CD14-positive monocyte (primary cell): ENCODE measurements around a stretch of chr3.

DNA sequence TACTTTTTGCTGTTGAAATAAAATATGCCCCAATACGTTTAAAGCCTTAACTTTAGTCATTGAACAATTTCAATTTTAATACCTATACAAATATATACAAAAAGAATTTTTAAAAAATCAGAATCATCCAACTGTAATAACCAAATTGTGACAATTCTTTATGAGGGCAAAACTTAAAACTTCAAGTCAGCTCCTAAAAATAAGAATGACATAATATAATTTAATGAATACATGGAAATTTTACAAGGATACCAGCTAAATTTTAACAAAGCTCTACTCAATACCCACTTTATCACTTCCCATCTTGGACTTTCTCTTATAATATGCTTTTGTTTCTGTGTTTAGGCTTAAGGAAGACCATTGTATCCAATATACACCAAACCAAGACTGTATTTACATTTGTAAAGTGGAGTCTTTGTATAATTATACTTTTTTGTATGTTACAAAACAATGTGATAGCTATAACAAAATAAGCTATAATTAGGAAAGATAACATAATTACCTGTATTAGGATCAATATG, 16.9 kb downstream of the ATP13A3 start:
- CAGE, long polyA plus RNA = no peak

GRCh38 chr3:194488388-194488643, 1.5 kb upstream of the ATP13A3 start:
- CAGE, long polyA plus RNA = no peak

- CAGE, long polyA plus RNA = no peak
These were observed 55.2 kb downstream of the TMEM44 start for GRCh38 chr3:194577867-194578495.

DNA sequence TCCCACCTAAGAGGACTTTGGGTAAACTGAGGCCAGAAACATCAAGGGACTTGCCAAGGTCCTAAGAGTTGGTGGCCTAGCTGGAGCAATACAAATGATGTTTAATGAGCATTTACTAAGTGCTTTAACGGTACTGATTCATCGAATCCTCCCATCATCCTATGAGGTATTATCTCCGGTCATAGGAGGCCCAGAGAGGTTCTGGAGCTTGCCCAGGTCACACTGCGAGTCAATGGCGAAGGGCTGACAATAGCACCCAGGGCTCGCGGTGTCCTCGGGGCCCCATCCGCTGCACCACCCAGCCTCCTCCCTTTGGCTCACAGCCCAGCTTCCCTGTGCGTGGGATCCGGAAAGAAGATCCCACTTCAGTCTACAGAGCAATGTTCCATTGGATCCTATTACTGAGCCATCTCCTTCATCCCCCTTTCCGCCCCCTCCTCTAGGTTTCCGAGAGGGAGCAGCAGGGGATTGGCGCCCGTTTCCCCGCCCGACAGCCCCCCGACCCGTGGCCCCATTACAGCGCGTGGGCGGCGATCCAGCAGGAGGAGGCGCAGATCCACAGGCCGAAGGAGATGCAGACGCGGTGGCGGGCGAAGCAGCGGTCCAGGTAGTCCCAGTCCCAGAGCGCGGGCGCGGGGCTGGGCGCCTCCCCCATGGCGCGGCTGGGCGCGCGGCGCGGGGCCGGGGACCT, 513 bp downstream of the TMEM44 start:
- CAGE, long polyA plus RNA = no peak

DNA sequence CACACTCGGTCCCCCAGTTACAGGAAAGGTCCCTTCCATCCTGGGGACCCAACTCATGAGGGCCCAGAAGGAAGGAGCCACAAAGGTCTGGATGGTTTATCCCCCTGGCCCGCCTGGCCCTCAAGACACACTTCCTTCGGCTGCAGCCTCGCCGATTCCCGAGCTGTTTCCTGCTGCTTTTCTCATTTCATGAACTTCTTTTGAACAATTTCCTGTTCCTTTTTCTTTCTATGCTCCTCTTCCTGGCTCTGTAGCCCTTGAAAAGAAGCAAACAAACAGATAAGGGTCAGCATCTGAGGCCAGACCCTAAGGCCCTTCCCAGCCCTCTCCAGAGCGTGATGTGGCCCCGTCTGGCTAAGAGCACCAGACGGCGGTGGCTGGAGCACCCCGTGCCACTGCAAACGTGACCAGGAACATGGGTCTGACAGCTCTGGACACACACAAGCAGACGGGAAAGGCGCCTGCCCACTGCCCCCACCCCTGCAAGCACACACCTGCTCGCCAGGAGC, 90.6 kb downstream of the XXYLT1 start:
- CAGE, long polyA plus RNA = no peak

GRCh38 chr3:195307228-195307581, 36.2 kb upstream of the XXYLT1 start:
- CAGE, long polyA plus RNA = no peak

GRCh38 chr3:195450713-195451026, 7.8 kb upstream of the ACAP2 start:
- CAGE, long polyA plus RNA = no peak

GRCh38 chr3:195540393-195540856, 2.7 kb downstream of the PPP1R2 start:
- CAGE, long polyA plus RNA = no peak

GRCh38 chr3:195691888-195692924, 28.6 kb upstream of the MUC20 start:
- CAGE, long polyA plus RNA = no peak

DNA sequence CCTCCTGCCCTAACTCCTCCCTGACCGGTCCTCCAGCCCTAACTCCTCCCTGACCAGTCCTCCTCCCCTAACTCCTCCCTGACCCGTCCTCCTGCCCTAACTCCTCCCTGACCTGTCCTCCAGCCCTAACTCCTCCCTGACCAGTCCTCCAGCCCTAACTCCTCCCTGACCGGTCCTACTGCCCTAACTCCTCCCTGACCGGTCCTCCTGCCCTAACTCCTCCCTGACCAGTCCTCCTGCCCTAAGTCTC, 7.6 kb upstream of the MUC20 start:
- CAGE, long polyA plus RNA = no peak

DNA sequence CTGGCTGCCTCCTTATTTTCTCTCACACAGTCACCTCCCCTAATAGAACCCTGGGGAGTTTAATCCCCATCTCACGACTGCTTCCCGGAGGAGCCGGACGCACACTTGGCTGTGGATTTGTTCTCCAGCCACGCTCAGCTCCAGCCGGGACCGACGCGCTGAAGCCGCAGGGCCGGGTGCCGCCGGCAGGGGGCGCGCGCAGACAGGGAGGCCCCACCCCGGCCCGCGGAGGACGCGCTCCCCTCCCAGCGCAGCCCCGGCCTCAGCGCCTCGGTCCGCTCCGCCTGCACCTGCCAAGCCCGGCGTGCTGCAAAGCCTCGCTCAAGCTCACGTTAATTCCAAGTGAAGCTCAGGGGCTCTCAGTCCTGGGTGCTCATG, 37.9 kb upstream of the MUC4 start:
- CAGE, long polyA plus RNA = no peak

GRCh38 chr3:195874034-195874407, 34.3 kb downstream of the TNK2 start:
- CAGE, long polyA plus RNA = no peak

GRCh38 chr3:195877646-195878651, 30.4 kb downstream of the TNK2 start:
- CAGE, long polyA plus RNA = no peak

DNA sequence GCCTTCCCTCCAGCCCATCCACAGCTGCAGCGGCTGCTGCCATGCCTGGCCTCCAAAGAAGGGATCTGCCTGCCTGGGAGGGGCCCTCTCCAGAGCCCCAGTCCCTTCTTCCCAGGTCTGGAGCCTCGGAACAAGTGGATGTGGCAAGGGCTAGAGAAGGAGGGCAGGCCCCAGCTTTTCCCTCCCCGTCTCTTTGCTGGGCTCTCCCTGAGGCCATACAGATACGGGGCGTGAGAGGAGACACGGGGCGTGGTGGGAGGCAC, 29.8 kb downstream of the TNK2 start:
- CAGE, long polyA plus RNA = no peak

DNA sequence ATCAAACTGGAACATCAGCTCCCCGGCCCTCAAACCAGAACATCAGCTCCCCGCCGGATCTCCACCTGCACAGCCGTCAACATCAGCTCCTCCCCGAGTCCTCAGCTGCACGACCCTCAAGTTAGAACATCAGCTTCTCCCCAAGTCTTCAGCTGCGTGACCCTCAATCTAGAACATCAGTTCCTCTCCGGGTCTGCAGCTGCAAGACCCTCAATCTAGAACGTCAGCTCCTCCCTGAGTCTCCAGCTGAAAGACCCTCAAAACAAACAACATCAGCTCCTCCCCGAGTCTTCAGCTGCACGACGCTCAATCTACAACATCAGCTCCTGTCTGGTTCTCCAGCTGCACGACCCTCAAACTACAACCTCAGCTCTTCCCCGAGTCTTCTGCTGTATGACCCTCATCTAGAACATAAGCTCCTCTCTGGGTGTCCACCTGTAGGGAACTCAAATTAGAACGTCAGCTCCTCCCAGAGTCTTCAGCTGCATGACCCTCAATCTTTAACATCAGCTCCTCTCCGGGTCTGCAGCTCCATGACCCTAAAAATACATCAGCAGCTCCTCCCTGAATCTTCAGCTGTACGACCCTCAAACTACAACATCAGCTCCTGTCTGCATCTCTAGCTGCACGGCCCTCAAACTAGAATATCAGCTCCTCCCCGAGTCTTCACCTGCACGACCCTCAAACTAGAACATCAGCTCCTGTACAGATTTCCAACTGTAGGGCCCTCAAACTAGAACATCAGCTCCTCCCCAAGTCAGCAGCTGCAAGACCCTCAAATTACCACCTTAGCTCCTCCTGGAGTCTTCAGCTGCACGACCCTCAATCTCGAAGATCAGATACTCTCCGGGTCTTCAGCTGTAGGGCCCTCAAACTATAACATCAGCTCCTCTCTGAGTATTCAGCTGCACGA, 33.6 kb upstream of the TNK2 start:
- CAGE, long polyA plus RNA = no peak

- CAGE, long polyA plus RNA = no peak
These were observed 824 bp upstream of the TFRC start for GRCh38 chr3:196082711-196083116.

GRCh38 chr3:196177874-196178384, 33.3 kb downstream of the ZDHHC19 start:
- CAGE, long polyA plus RNA = no peak

DNA sequence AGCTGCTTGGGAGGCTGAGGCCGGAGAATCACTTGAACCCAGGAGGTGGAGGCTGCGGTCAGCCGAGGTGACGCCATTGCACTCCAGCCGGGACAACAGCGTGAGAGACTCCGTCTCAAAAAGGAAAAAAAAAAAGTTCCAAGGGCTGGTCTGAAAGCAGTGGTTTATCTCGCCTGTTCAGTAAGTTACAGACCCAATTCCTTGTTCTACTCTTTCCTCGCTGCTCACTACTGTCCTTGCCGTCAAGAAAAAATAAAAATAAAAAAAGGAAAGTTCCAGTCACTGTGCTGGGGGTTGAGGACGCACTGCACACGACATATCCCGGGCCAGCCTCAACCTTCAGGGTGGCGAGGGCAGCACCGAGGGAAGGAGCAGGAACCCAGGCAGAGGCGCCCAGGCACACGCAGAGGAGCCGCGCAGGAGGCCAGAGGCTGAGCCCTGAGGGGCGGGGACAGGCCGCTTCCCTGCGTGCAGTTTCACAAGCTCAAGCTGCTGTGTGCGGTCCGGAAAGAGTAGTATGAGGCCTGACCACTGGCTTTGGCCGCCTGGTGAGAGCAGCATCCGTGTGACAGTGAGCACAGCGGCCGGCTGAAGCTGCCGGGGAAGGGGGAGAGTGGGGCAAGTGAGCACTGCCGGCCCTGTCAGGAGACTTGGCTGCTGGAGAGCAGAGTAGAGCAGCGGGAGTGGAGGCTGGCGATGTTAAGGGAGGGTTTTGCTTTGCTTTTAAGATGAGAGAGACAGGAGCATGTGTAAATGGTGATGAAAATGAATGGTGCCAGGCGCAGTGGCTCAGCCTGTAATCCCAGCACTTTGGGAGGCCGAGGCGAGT, 8.8 kb downstream of the ZDHHC19 start:
- CAGE, long polyA plus RNA = no peak

GRCh38 chr3:196237540-196237935, 21.2 kb downstream of the SLC51A start:
- CAGE, long polyA plus RNA = no peak

GRCh38 chr3:196619230-196619489, 20.3 kb upstream of the NRROS start:
- CAGE, long polyA plus RNA = no peak